Natural killer cell (primary cell): ENCODE results near the genes PPM1J, PHTF1 and DCLRE1B.

- PRO-cap = no peak
Measured at GRCh38 chr1:112358625-112359233, 37.3 kb upstream of the CTTNBP2NL start.

DNA sequence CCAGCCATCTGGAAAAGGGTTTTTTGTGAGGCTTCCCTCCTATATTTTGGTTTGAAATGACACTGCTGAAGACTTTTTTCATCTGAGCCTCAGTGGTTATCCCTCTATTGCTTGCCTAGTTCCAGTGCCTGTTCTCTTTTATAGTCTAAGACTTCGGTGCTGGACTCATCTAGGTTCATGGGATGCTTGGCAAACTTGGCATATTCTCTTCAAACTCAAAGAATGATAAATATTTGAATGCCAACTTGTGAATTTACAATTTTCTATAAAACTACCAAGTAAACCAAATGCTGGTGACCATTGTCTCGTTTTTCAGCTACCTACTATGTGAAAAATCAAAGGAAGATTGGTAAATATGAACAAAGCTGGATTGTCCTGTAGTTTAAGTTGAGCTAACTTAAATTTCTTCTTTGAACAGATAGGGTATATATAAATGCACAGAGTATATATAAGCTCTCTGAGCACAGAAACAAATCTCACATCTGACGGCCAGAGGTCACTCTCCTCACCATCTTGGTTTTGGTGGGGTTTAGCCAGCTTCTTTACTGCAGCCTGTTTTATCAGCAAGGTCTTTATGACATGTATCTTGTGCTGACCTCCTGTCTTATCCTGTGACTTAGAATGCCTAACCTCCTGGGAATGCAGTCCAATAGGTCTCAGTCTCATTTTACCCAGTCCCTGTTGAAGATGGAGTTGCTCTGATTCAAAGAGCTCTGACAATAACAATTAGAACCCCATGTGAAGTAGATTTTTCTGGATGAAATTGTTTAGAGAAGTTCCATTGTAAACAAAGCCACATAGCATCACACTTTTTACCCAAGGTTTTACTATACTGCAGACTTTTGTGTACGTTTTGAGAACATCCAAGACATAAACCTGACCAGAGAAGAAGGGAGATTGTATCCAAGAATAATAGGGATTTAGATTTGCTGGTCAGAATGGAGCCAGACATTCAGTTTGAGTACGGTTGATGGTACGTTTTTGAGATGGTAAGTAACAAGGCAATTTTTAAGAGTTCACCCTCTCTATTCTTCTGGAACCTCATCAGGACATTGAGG lies 1.7 kb upstream of the MOV10 start:
- PRO-cap = no peak

DNA sequence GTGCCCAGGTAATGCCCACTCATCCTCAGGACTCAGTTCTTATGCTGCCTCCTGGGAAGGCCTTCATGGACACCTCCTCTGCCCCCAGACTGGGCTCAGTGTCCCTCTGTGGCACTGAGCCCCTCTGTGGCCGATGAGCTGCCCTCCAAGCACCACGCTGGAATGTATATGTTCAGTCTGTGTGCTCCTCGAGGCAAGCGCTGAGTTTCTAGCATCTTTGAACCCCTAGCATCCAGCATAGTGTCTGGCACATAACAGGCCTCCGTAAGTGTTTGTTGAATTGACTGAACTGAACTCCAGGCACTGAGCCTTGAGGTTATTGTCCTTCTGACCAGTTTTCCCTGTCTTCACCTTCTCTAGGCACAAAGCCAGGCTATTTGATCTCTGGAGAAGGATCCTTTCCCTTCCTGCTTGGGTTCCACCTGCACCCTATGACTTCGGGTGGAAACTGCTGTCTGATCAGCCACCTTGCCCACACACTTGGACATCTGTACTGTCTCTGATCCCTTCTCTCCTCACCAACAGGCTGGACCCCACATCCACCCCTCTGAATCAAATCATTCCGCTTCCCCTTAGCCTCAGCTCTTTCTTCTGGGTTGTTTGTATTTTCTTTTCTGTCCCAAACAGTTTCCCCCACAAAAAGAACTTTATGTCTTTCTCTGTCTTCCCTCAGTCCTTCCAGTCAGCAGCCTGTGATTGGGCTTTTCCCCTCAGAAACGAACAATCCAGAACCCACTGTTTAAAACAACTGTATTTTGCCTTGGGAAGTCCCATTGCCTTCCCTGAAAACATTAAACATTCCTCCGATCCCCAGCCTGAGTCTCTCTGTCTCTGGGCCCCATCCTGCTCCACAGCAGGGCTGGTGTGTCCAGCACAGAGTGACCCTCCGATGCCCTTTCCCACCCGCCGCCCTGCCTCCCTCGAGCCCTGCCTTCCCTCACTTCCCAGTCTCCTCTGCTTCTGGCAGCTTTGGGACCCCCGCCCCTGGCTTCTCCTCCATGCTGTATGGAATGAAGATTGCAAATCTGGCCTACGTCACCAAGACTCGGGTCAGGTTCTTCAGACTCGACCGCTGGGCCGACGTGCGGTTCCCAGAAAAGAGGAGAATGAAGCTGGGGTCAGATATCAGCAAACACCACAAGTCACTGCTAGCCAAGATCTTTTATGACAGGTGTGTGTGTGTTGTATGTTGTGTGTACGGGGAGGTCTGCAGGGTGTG lies 13.9 kb downstream of the MOV10 start:
- PRO-cap = no peak

GRCh38 chr1:112714906-112716007 lies at the start of gene PPM1J:
PPM1J (minus strand) TSS chr1:112715332.
- PRO-cap = unidirectional peak, plus-strand start at chr1:112715625

DNA sequence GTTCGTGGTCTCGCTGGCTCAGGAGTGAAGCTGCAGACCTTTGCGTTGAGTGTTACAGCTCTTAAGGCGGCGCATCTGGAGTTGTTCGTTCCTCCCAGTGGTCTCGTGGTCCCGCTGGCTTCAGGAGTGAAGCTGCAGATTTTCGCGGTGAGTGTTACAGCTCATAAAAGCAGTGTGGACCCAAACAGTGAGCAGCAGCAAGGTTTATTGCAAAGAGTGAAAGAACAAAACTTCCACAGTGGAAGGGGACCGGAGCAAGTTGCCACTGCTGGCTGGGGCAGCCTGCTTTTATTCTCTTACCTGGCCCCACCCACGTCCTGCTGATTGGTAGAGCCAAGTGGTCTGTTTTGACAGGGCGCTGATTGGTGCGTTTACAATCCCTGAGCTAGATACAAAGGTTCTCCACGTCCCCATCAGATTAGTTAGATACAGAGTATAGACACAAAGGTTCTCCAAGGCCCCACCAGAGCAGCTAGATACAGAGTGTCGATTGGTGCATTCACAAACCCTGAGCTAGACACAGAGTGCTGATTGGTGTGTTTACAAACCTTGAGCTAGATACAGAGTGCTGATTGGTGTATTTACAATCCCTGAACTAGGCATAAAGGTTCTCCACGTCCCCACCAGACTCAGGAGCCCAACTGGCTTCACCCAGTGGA lies 102.1 kb downstream of the SLC16A1 start:
- PRO-cap = no peak

DNA sequence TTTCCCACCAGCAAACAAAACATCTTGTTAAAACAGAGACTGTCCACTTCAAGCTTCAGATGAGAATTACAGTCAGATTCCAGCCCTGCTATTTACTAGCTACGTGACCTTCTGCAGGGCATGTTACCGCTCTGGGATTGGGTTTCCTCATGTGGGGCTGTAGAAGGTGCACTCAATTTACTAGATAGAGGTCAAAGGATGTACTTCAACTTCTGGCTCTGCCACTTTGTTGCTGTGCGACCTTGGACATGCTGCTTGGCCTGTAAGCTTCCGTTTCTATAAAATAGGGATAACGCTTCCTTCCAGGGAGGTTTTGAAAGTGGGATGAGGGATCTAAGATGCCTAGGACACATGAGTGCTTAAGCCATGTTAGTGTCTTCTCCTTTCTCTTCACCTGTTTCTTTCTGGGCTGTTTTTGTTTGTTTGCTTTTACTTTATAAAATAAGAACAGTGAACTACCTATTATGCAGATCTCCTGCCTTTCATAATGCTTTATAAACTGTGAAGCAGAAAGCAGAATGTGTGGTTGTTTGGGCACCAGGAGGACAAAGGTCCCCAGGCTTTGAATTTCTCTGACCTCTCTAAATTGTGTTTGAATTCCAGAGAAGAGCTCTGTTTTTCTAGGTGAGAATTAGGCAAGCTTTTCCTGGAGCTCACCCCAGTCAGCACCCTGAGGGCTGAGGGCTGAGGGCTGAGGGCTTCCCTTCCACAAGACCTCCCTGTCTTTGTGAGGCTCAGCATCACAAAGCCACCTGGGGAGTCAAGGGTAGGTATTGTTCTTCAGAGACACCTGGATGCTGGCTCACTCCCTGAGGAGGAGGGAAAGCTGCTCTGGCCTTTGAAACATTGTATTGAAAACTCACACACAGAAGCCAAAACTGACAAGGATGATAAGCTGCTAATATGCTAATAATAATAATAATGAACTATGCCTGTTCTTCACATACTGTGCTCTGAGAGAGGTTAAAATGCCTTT lies 45.7 kb upstream of the LRIG2 start:
- PRO-cap = no peak

DNA sequence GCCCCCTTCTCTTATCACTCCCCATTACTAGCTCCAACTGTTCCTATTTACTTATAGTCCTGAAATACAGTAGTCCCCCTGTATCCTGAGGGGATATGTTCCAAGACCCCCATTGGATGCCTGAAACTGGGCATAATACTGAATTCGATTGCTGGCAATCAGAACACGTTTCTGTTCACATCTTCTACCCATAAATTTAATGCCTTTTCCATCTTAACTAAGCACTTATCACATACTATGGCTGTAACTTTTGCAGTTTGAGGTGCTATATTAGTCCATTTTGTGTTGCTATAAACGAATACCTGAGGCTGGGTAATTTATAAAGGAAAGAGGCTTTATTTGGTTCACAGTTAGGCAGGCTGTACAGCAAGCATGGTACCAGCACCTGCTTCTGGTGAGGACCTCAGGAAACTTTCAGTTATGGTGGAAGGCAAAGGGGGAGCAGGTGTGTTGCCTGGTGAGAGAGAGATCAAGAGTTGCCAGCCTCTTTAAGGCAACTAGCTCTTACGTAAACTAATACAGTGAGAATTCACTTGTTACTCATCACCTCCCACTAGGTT lies 48.0 kb downstream of the MAGI3 start:
- PRO-cap = no peak

- PRO-cap = no peak
Measured at GRCh38 chr1:113444319-113445247, 54.3 kb downstream of the MAGI3 start.

- PRO-cap = no peak
Measured at GRCh38 chr1:113506371-113507122, 116.2 kb downstream of the MAGI3 start.

GRCh38 chr1:113548392-113549159 lies 158.3 kb downstream of the MAGI3 start:
- PRO-cap = no peak

- PRO-cap = bidirectional peak, plus-strand start at chr1:113759633, minus-strand start at chr1:113759473; bidirectional peak, plus-strand start at chr1:113759703, minus-strand start at chr1:113759779; unidirectional peak, minus-strand start at chr1:113759888; unidirectional peak, minus-strand start at chr1:113759996
Measured at GRCh38 chr1:113759350-113760484, at the start of gene PHTF1. PHTF1 (minus strand) TSS chr1:113759486.

GRCh38 chr1:113804636-113805152 lies 7.6 kb downstream of the RSBN1 start:
- PRO-cap = no peak

- PRO-cap = no peak
Measured at GRCh38 chr1:113811181-113811442, 1.2 kb downstream of the RSBN1 start.

GRCh38 chr1:113904601-113905567 lies at the start of gene DCLRE1B:
DCLRE1B (plus strand) TSS chr1:113905326.
- PRO-cap = bidirectional peak, plus-strand start at chr1:113904706, minus-strand start at chr1:113904493; bidirectional peak, plus-strand start at chr1:113904887, minus-strand start at chr1:113904894; bidirectional peak, plus-strand start at chr1:113905306, minus-strand start at chr1:113905028

DNA sequence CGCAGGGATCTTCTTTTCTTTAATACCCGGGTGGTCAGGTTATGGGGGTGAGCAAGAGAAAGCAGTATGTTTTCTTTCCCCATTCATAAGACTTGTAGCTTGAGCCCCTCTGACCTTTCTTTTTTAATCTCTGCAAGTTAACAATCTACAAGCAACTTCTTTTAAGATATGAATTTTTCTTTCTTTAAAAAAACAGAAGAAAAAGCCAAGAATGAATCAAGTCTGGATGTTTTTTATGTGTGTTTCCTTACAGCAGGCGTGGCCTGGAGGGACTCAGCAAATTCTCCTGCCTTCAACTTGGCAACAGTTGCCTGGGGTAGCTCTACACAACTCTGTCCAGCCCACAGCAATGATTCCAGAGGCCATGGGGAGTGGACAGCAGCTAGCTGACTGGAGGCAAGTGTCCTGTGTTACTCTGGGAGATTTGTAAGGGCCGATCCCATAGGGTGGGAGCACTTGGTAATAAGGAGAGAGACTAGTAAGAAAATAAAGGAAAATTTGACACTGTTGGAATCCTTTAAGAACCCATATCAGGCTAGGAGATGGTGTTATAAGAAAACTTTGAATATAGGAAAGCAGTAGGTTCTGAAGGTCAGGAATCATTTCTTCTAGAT lies 13.3 kb upstream of the OLFML3 start:
- PRO-cap = no peak

DNA sequence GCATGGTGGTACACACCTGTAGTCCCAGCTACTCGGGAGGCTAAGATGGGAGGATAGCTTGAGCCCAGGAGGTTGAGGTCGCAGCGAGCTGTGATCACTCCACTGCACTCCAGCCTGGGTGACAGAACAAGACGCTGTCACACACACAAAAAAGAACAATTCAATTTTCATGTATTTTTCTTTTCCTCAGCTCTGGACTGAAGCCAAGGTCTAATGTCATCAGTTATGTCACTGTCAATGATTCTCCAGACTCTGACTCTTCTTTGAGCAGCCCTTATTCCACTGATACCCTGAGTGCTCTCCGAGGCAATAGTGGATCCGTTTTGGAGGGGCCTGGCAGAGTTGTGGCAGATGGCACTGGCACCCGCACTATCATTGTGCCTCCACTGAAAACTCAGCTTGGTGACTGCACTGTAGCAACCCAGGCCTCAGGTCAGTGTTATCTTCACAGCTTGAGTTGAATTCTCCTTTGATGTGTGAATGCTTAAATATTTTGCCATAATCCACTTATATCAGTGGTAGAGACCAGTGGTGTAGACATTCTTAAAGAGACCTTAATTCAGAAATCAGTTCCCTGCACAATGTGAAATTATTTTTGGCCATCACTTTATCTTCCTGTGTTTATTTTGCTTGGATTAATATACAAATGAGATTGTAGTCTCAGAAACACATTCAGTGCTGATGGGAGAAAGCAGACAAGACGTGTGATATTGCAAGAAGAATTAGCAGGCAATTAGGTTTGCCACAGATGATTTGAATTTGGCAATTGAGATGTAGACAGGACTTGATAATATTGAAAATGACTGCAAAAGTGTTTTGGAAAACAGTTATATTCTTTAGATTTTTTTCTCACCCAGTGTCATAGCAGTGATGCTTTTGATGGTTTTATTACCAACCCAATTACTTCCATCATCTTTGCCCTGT lies 9.2 kb upstream of the OLFML3 start:
- PRO-cap = no peak

DNA sequence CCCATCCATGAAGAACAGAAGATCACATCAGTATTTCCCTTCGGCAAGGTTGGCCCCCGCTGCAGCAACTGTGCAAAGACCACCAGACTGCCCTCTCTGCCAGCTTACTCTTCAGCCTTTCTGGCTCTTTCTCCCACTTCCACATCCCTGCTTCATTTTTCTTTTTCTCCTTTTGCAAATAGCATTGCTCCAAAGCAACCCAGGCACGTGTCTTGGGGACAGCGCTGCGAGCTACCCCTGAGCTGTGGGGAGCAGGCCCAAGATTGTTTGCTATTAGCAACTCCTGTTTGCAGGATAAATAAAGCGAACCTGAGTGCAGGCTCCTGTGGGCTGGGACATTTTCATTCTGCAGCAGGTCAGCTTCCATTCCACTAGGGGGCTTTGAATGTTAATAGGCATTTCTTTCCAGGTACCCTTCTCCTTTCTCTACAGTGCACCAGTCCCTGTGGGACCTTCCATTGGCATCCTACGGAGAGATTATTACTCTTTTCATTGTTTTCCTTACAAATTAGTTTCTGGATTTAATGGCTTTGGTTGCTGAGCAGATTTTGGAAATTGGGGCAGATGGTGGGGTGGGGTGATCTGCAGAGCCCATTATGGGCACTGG lies 53.9 kb downstream of the OLFML3 start:
- PRO-cap = no peak

DNA sequence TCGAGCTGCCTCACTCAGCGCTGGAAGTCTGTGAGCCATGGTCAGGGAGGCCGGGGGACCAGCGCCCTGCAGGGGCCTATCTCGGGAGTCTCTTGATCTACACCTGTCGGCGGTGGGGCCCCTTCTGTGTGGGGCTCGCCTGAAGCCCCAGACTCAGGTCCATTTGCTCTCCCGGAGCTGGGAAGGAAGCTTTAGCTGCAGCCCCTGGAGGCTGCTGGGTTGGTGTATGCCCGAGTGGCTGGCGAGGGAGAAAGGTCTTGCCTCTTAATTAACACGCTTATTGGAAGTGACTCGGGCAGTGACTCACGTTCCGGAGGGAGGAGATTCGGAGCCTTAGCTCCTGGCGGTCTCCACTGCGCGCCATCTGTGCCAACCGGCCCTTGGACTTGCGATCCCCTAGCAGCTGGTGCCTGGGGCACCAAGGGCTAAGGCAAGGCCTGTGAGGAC lies 1.1 kb upstream of the SYT6 start:
- PRO-cap = no peak

GRCh38 chr1:114342418-114342799 lies 168.6 kb downstream of the TRIM33 start:
- PRO-cap = no peak

- PRO-cap = no peak
Measured at GRCh38 chr1:114424521-114425157, 86.4 kb downstream of the TRIM33 start.